Prostate gland (tissue), 2 donors: ENCODE measurements around a stretch of chr22.

- PRO-cap = no peak
- RAMPAGE, long total RNA, 2 experiments = no peak in any of the 2 experiments
Observed at GRCh38 chr22:49884417-49884951, 30.8 kb downstream of the ZBED4 start.

- PRO-cap = bidirectional peak, plus-strand start at chr22:49948384, minus-strand start at chr22:49948304
- RAMPAGE, long total RNA, 2 experiments = no peak in any of the 2 experiments
Observed at GRCh38 chr22:49947751-49948906, 12.4 kb upstream of the PIM3 start.

- PRO-cap = bidirectional peak, plus-strand start at chr22:49949189, minus-strand start at chr22:49949109; bidirectional peak, plus-strand start at chr22:49949258, minus-strand start at chr22:49949320; bidirectional peak, plus-strand start at chr22:49949799, minus-strand start at chr22:49949453
- RAMPAGE, long total RNA, 2 experiments = start-site peak on the minus strand in 2 of 2 experiments, at chr22:49949029-49949042 at its widest, 8 to 20 reads per replicate
Observed at GRCh38 chr22:49948907-49949975, 11.3 kb upstream of the PIM3 start.

- PRO-cap = no peak
- RAMPAGE, long total RNA, 2 experiments = no peak in any of the 2 experiments
Observed at GRCh38 chr22:49965789-49966309, 5.3 kb downstream of the PIM3 start.

DNA sequence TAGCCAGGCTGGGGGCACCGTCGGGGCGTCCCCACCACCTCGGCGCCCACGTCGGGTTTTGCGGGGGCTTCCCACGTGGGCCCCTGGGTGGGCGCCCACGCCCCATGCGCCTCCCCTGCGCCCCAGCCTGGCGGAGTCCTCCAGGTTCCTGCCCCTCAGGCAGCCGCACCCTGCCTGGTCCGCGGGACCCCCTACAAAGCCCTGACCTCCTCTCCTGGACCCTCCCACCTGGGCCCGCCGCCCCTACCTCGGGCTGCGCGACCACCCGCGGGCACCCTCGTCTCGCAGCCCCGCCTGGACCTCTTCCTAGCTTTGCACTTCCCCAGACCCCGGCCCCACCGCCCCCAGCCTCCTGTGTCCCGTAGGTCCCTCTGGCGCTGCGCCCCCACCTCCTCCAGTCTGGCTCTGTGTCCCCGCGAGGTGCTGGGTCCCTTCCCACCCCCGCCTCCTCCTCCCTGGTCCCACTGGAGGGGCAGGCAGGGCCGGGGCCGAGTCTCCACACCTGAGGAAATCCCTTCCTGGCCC is 11.7 kb downstream of the PIM3 start:
- PRO-cap = no peak
- RAMPAGE, long total RNA, 2 experiments = no peak in any of the 2 experiments

GRCh38 chr22:50006321-50006684 is 6.3 kb downstream of the IL17REL start:
- PRO-cap = bidirectional peak, plus-strand start at chr22:50006561, minus-strand start at chr22:50006383
- RAMPAGE, long total RNA, 2 experiments = no peak in any of the 2 experiments

- PRO-cap = no peak
- RAMPAGE, long total RNA, 2 experiments = no peak in any of the 2 experiments
Observed at GRCh38 chr22:50060252-50060803, 24.9 kb downstream of the MLC1 start.

- PRO-cap = no peak
- RAMPAGE, long total RNA, 2 experiments = no peak in any of the 2 experiments
Observed at GRCh38 chr22:50129384-50129834, 39.6 kb downstream of the MOV10L1 start.

DNA sequence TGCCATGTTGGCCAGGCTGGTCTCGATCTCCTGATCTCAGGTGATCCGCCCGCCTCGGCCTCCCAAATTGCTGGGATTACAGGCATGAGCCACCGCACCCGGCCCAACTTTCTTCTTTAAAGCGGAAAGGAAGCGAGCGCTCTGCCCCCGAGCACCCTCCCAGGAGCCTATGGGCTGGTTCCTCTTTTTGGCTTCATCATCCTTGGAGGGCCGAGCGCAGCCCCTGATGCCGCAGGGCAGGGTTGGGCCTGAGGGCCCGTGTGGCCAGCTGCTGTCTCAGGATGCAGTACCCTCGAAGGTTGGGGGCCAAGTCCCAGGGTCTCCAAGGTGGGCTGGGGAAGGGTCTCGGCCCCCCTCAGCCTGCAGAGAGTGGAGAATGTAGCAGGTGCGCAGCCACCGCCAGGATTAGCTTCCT is 2.7 kb downstream of the PANX2 start:
- PRO-cap = no peak
- RAMPAGE, long total RNA, 2 experiments = no peak in any of the 2 experiments

GRCh38 chr22:50216983-50217897 is 16.4 kb downstream of the SELENOO start:
- PRO-cap = no peak
- RAMPAGE, long total RNA, 2 experiments = no peak in any of the 2 experiments

- PRO-cap = no peak
- RAMPAGE, long total RNA, 2 experiments = no peak in any of the 2 experiments
Observed at GRCh38 chr22:50297915-50298366, 9.5 kb downstream of the PLXNB2 start.

DNA sequence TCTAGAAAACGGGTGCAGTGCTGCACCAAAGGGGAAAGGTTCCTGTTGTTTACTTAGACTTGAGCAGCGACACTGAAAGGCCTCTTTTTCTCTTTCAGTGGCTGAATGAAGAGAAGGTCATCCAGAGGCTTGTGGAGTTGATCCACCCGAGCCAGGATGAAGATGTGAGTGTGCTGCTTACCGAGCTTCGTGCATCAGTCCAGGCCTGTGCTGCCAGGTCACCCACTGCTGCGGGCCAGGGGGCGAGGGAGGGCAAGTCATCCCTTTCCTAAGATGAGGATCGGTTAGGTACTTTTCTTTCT is 58.9 kb downstream of the SBF1 start:
- PRO-cap = no peak
- RAMPAGE, long total RNA, 2 experiments = no peak in any of the 2 experiments

DNA sequence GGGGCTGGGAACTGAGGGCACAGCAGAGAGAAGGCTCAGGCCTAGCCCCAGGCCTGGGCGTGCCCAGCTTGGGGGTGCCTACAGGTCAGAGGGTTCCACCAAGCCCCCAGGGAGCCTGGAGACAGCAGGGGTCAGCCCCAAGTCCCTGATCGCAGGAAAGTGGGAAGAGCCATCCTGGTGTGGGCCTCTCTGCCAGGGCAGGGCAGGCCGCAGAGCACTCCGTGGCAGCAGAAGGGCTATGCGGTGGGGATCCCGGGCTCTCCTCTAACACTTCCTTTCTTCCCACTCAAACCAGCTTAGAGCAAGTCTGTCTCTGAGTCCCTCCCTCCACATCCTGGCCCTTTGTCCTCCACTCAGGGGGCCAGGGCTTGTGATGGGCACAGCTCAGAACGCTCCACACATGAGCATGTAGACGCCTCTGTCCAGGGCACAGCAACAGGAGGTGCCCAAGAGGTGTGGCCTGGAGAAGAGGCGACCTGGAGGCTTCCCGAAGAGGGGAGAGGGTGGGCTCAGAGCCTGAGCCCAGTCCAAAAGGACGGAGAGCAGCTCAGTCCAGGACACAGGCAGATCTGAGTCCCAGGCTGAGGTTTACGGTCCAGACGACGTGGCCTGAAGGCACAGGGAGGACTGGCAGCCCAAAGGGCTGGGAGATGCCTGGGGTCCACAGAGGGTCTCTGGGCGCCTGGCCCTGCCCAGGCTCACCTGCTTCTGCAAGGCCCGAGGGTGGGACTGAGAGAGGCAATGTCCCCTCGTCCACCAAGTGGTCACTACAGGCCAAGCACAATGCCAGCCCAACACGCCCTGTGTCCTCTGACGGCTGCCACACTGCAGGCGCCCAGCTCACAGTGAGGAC is 17.5 kb downstream of the SBF1 start:
- PRO-cap = no peak
- RAMPAGE, long total RNA, 2 experiments = no peak in any of the 2 experiments

DNA sequence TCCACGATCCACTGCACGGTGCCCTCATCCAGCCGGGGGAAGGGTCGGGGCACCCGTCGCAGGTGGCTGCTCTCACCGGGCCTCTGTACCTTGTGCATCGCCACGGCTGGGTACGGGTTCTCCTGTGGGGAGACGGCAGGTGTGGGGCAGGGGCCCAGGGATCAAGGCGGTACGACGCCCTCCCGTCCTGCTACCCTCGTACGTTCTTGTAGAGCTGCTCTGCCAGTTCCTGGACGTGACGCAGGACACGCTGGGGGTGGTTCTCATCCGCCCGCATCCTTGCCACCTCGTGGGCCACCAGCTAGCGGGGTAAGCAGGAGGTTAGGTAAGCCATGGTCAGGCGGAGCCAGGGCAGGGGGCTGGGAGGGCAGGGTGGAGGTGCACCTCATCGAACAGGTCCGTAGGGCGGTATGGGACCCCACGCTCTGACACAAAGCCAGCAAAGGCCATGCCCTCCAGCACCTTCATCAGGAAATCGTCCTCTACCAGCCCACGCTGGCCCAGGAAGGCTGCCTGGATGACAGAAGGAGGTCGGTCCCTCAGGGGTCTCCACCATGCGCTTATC is 10.1 kb downstream of the SBF1 start:
- PRO-cap = no peak
- RAMPAGE, long total RNA, 2 experiments = no peak in any of the 2 experiments

GRCh38 chr22:50523910-50524465 is 1.4 kb downstream of the SCO2 start:
- PRO-cap = no peak
- RAMPAGE, long total RNA, 2 experiments = no peak in any of the 2 experiments

- PRO-cap = bidirectional peak, plus-strand start at chr22:50530149, minus-strand start at chr22:50530039; bidirectional peak, plus-strand start at chr22:50530389, minus-strand start at chr22:50530334
- RAMPAGE, long total RNA, 2 experiments = no peak in any of the 2 experiments
Observed at GRCh38 chr22:50530076-50530814, 433 bp upstream of the TYMP start.

GRCh38 chr22:50583045-50583241 is 294 bp upstream of the CHKB start:
- PRO-cap = bidirectional peak, plus-strand start at chr22:50583101, minus-strand start at chr22:50582829
- RAMPAGE, long total RNA, 2 experiments = start-site peak on the plus strand in 1 of 2 experiments, at chr22:50583120-50583142 at its widest, 22 reads per replicate

GRCh38 chr22:50640906-50641360 is 13.0 kb upstream of the ARSA start:
- PRO-cap = no peak
- RAMPAGE, long total RNA, 2 experiments = no peak in any of the 2 experiments